Calu3 (cell line): ENCODE measurements around a stretch of chr16.

GRCh38 chr16:74737874-74738238 lies 36.8 kb downstream of the FA2H start:
- PRO-cap, result bidirectional peak, plus-strand start at chr16:74738522, minus-strand start at chr16:74738184

- PRO-cap, result bidirectional peak, plus-strand start at chr16:74740922, minus-strand start at chr16:74740969; bidirectional peak, plus-strand start at chr16:74741059, minus-strand start at chr16:74741019; bidirectional peak, plus-strand start at chr16:74741212, minus-strand start at chr16:74741116
Measured at GRCh38 chr16:74740756-74741348, 33.8 kb downstream of the FA2H start.

- PRO-cap, result no peak
Measured at GRCh38 chr16:74888586-74888891, 96.4 kb downstream of the WDR59 start.

DNA sequence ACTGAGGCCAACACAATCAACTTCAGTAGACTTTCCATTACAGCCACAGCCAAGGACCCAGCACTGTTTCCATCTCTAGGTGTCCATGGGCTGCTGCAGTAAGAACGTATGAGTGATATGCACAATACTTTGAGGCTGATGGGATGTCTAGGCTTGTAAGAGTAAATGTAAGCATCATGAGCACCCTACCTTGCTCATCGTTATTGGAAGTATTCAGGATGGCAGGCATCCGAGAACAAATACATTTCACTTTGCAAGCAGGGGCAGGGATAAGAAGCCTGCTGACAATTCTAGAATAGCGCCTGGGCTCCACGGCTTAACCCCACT lies 42.9 kb downstream of the WDR59 start:
- PRO-cap, result no peak

DNA sequence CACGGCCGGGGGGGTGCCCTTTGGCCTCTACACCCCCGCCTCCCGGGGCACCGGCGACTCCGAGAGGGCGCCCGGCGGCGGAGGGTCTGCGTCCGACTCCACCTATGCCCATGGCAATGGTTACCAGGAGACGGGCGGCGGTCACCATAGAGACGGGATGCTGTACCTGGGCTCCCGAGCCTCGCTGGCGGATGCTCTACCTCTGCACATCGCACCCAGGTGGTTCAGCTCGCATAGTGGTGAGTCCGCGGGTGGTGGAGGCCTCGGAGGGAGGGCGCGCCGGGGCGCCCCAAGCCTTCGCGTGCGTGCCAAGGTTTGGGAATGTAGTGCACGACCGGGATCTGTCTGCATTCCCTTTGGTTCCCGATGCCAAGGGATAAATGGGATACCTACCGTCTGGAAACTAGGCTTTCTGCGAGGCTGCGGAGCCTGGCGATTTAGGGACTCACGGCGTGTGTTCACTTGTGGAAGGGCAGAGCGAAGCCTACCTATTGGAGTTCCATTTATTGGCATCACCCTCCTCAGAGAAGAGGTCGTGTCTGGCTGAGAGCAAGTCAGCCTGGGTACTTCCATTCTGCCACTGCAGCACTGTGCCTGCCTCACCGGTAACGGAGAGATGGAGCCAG lies 1.1 kb downstream of the ZNRF1 start:
- PRO-cap, result no peak

GRCh38 chr16:75065472-75066076 lies 51.0 kb downstream of the LDHD start:
- PRO-cap, result unidirectional peak, minus-strand start at chr16:75065614

- PRO-cap, result no peak
Measured at GRCh38 chr16:75098360-75098842, 18.2 kb downstream of the LDHD start.

DNA sequence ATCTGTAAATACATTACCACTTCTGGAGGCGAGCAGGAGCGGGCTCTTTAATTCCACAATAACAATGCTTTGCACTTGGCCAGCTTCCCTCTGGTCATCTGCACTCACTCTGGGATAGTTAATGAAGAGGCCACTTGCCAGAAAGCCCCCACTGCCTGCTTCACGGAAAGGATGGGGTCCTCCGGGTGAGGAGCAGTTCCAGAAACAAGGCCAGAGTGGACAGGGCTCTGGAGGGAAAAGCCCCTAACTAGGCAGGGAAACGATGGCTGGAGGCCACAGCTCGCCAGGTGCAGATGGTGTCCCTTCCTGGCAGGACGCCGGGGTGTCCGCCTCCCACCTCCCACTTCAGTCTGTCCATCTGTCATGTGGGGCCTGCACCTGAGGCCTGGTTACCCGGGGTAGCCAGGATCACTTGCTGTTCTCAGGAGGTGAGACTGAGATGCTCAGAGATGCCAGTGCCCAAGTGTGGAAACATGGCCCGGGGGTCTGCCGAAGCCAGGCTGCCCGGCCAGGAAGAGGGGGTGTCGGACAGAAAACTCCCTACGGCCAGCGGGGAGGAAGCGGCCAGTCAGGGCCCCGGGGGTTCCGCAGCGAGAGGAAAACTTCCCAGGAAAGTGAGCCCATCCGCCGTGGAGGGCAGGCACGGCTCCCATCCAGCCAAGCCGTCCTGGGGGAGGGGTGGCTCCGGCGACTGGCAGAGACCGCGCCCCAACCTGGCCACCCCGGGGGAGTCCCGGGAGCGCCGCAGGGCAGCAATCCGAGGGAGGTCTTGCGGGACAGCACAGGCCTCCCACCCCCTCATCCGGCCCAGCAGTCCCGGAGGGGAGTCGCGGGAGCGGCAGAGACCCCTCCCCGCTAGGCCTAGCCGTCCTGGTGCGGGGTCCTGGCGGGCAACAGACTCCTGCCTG lies 13.4 kb upstream of the BCAR1 start:
- PRO-cap, result bidirectional peak, plus-strand start at position 755 of the sequence, minus-strand start at position 653 of the sequence

GRCh38 chr16:75287653-75288256 lies 36.3 kb upstream of the BCAR1 start:
- PRO-cap, result no peak

DNA sequence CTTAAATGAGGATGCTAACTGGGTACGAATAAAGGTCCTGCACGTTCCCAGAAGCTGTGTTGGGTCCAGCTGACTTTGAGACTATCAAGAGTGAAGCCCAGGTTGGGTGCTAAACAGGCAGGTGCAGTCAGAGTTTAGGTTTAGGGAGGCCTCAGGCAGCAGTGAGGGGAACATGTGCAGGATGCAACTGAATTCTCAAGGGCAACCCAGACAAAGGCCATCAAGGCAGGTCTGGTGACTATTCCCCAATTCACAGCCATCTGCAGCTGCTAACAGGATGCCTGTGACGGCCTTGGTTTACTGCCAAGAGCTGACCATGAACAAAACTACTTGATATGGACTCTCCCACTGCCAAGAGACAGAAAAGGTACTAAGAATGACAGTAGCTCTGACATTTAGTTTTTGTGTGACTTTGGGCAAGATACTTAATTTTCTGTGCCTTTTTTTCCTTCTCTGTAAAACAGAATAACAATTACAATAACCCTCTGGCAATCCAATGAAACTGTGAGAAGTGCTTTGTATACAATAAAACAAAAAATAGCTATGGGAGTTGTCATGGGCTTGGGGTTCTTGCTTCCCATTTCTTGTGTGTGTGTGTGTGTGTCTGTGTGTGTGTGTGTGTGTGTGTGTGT lies 45.3 kb upstream of the BCAR1 start:
- PRO-cap, result no peak

GRCh38 chr16:75304258-75305064 lies 53.0 kb upstream of the BCAR1 start:
- PRO-cap, result no peak

DNA sequence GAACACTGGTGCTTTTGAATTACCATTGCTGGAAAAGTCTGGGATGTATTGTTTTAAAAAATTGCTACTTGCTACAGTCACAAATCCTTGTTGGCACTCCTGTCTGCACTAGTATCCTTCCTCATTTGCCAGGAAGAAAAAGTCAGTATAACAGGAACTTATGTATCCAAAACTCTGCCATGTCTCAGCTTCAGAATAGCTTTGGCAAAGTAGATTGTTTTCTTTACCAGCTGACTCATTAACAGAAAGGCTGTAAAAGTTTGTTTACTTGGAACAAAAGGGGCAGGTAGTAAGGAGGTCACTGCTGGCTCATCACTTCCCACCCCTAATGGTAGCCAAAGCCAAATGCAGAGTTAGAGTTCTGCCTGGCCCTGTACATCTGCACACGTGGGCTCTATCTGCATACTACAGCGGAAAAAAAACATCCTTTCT lies 90.8 kb upstream of the BCAR1 start:
- PRO-cap, result no peak

GRCh38 chr16:75442298-75442588 lies 8.9 kb upstream of the CFDP1 start:
- PRO-cap, result no peak

GRCh38 chr16:75445274-75445607 lies 11.9 kb upstream of the CFDP1 start:
- PRO-cap, result no peak

DNA sequence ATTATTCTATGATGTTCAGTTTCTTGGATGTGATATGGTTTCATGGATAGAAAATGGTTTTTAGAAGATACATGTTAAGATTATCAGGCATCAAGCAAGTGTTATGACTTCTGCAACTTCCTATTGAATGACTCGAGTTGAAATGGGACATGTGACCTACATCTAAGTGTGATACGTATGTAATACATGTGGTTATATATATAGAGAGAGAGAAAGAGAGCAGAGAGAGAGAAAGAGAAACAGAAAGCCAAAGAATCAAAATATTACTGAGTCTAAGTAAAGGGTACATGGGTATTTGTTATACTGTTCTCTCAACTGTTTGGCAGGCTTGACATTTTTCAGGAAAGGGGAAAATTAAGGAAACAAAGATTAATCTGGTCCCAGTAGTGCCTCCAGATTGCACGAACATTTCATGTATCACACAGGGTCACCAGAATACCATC lies 1.6 kb downstream of the TMEM170A start:
- PRO-cap, result no peak

GRCh38 chr16:75566631-75567260 lies 567 bp downstream of the GABARAPL2 start:
- PRO-cap, result bidirectional peak, plus-strand start at chr16:75567033, minus-strand start at chr16:75566892

DNA sequence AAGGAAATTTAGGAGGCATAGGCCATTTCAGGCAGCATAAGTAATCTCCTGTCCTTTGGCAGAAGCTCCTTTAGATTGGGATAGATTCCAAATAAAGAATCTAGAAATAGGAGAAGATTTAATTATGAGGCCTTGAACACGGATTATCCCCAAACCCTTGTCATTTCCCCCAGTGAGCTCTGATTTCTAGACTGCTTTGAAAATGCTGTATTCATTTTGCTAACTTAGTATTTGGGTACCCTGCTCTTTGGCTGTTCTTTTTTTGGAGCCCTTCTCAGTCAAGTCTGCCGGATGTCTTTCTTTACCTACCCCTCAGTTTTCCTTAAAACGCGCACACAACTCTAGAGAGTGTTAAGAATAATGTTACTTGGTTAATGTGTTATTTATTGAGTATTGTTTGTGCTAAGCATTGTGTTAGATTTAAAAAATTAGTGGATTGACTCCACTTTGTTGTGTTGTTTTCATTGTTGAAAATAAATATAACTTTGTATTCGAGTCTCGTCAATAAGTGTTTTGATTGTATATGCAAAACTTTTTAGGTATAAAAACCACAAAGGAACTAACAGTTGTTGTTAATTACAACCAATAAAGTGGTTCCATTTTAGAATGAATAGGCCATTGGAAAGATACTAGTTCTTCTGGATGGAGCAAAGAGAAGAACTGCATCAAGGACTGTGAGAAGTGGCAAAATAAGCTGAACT lies 9.5 kb downstream of the TERF2IP start:
- PRO-cap, result no peak

DNA sequence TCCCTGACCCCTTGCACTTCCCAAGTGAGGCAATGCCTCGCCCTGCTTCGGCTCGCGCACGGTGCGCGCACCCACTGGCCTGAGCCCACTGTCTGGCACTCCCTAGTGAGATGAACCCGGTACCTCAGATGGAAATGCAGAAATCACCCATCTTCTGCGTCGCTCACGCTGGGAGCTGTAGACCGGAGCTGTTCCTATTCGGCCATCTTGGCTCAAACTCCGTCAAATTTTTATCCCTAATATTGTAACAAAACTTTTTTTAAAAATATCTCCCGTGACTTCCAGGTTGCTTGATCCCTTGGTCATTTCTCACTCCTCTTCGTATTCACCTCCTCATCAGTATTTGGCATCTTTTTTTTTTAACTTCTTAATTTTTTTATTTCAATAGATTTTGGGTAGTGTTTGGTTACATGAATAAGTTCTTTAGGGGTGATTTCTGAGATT lies 101.5 kb upstream of the CPHXL start:
- PRO-cap, result no peak

- PRO-cap, result no peak
Measured at GRCh38 chr16:76509436-76509703, 232.2 kb downstream of the CNTNAP4 start.

DNA sequence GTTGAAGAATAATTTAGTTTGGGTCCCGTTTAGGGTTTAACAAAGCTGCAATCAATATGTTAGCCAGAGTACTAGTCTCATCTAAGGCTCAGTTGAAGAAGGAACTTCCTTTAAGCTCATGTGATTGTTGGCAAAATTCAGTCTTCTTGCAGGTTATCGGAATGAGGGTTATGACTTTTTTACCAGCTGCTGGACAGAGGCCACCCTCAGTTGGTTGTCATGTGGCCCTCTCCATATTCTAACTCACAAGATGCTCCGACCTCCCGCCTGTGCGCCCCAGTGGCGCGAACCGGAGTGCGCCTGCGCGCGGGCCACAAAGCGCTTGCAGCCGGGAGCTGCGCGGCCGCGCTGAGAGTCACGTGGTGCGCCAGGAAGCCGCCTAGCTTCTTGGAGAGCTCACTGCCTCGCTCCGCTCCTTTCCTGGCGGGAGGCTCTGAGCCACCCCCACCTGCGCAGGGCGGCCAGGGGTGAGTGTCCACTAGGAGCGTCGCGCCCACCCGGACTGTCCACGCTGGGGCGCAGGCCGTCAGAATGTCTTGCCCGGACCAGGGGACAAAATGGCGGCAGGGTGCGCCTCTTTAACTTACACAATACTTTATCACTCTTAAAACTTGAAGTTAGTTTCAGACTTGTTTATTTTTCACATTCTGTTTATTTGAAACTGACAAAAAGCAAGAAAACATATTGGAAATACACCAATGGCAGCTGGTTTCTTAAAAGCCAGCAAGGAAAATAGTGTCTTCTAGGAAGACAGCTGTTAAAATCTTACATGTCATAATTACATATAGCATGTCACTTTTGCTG lies 357.7 kb downstream of the CNTNAP4 start:
- PRO-cap, result no peak